ENCODE data around the gene CLCN6.

- RRBS: no CpG with 5 or more reads among the region's 7 CpGs
Observed at GRCh38 chr1:11026509-11027127, 14.2 kb downstream of the TARDBP start.

- RRBS: no CpG with 5 or more reads among the region's 3 CpGs
Observed at GRCh38 chr1:11125933-11126222, 26.2 kb upstream of the EXOSC10 start.

DNA sequence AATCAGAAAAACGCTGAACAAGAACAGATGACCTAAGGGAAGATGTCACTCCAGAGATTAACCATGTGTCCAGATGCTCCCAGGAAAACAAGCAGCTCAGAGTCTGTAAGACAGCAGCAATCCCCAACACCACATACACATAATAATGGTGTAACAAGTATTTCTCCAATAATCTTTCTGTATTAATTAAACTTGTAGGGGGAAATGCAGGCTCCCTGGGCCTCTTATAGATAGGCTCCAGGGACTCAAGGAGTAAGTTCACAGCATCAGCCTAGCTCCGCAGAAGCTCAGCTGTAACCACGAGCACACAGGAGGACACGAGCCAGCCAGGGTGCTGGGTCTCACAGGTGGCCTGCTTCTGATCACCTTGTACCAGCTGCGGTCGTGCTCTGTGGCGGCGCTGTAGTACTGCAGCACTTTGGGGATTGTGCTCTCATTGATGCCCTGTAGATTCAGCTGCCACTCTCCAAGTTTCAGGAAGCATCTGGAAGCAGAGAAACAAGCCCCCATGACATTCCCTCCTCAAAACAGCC is 33.1 kb upstream of the EXOSC10 start:
- RRBS: no CpG with 5 or more reads among the region's 8 CpGs

DNA sequence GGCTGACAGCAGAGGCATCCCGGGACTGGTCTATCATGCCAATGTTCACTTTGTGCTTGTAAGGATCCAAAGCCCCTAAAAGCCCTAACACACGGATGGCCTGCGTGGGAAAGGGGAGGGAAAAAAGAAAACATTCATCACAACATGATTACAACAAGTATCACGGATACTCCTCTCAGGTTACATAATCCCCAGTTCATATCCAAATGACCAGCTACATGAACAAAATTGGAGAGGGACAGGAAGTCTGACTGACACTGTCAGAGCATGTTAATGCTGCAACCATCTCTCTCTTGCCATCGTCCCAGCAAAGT is 31.4 kb downstream of the MTOR start:
- RRBS: no CpG with 5 or more reads among the region's 5 CpGs

DNA sequence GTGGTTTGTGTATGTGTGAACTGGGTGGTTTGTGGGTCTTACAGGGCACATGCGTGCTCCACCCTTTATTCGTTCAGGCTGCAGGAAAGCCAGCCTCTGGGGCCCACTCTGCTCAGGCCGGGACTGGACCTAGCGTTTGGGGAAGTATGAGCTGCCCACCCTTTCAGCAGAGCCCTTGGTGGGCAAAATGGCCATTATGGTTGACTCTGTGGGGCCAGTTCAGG is 83.0 kb upstream of the DISP3 start:
- RRBS: no CpG with 5 or more reads among the region's 4 CpGs

DNA sequence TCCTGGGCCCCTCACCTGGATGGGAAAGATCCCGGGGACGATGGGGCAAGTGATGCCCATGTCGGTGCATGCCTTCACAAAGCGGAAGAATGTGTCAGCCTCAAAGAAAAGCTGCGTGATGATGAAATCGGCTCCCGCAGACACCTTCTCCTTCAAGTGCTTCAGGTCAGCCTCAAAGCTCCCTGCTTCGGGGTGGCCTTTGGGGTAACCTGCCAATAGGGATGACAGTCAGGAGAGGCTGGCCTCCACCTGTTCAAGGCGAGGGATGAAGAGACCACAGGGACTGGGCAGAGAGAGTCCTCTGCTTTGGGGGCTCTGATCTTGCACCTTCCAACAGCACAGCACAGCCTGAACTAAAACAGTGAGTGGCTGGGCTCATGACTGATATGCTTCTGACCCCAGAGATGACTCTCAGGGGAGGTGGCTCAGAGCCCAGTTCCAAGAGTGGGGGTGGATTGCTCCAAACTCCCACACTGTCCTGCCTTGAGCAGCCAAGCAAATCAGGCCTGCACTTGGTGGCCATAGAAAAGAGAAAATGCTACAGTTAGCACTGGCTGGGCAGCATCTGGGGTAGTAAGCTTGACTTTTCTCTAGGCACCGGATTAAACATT is 9.5 kb downstream of the MTHFR start:
- RRBS: no CpG with 5 or more reads among the region's 10 CpGs

DNA sequence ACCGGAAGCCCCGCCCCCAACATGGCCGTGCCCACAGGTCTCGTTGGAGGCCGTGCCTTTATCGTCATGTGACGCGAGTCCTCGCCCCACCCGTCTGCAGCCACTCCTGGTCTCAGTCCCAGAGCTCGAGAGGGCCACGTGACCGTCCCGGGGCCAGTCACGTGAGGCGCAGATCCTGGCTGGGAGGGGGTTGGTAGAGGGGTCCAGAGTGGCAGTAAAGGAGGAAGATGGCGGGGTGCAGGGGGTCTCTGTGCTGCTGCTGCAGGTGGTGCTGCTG is at the start of gene CLCN6:
CLCN6 (plus strand) TSS at position 156 of the 277 bp plus-strand sequence.
- RRBS: 2% methylated on average over 7 of the region's 17 CpGs

GRCh38 chr1:11839697-11840797 is 7.5 kb downstream of the NPPA start:
- RRBS: 94% methylated on average over 6 of the region's 23 CpGs

DNA sequence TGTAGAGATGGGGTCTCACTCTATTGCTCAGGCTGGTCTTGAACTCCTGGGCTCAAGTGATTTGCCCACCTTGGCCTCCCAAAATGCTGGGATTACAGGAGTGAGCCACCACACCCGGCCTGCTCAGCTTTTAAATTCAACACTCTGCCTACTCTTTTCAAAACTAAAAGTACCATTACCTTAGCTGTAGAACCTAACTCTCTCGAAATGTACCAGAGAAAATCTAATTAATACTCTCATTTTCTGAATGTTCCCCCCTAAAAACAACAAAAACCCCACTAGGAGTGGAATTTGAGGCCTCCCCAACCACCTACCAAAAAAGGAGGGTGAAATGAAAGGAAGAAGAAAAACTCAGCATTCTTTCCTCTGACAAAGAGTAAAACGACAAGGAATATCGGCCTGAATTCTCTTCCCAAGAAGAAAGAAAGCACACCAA is 2.3 kb downstream of the NPPA start:
- RRBS: no CpG with 5 or more reads among the region's 4 CpGs

GRCh38 chr1:11873904-11874670 is 15.3 kb upstream of the NPPB start:
- RRBS: no CpG with 5 or more reads among the region's 20 CpGs

DNA sequence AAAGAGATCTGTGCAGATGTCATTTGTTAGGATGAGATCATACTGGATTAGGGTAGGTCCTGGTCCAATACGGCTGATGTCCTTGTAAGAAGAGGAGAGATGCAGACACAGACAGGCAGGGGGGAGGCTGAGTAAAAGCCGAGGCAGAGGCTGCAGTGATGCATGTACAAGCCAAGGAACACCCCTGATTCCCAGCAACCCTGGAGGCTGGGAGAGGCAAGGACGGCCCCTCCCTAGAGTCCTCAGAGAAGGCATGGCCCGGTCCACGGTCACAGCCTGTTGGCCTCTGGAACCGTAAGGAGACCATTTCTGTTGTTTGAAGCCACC is 15.9 kb upstream of the NPPB start:
- RRBS: no CpG with 5 or more reads among the region's 6 CpGs

GRCh38 chr1:11880784-11881592 is 22.2 kb upstream of the NPPB start:
- RRBS: no CpG with 5 or more reads among the region's 10 CpGs

DNA sequence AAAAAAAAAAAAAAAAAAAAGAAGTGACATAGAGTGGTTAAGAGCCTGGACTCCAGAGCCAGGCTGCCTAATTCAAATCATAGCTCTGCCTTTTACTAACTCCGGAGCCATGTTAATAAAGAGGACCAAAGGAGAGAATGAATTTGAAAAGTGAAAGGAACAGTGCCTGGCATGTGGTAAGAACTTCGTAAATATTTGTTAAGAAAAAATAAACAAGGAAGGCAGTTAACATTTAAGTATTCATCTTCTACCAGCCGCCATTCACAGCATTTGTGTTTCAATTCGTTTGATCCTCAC is 11.6 kb downstream of the MFN2 start:
- RRBS: no CpG with 5 or more reads among the region's 4 CpGs

DNA sequence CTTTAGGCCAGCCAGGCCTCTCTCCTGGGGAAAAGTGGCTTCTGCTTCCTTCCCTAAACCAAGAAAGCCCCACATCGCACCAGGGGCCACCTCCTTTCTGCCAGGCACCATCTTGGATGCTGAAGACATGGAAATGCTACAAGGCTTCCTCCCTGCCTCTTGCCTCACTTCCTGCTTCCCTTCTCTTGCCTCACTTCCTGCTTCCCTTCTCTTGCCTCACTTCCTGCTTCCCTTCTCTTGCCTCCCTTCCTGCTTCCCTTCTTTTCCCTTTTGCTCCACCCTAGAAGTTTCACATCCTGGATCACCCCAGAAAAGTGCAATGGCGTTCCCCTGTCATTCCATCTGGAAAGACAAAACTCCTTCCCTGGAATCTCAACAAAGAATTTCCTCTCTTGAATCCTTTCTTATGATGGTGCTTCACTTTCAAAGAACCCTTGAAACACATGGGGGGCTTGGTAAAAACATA is 18.7 kb downstream of the TNFRSF8 start:
- RRBS: no CpG with 5 or more reads among the region's 2 CpGs

DNA sequence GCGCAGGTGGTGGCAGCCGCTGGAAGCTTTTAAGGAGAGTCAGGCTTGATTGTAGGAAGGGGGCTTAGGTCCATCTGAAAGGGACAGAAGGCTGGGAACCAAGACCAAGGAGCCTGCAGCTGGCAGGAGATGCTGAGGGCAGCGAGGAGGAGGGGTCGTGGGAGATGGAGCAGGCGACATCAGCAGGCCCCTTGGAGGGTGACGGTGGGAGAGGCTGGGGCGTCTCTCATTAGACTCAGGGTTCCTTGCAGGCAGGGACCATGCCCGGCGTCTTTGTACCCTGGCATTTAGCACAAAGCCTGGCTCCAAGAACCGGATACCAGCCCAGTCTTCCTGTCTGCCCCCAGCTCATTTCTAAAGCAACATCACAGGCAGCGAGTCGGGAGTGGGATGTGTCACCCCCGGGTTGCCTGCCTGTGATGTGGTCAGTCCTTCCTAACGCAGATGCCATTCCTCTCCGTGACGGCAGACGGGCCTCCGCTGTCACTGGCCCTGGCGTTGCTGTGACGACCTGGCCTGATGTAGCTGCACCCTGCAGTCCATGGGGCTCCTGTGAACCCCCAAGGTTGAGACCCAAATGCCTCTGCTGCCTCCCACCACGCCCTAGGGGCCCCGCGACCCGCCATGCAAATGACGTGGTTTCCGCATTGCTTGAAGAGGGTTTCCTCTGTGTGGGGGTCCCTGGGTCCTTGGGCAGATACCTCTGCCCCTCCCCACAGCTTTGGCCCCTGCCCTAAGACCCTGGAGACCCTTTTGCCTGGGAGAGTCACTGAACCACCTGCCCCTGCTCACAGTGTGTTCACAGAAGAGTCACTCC is 12.2 kb downstream of the TNFRSF1B start:
- RRBS: 69% methylated on average over 4 of the region's 26 CpGs

DNA sequence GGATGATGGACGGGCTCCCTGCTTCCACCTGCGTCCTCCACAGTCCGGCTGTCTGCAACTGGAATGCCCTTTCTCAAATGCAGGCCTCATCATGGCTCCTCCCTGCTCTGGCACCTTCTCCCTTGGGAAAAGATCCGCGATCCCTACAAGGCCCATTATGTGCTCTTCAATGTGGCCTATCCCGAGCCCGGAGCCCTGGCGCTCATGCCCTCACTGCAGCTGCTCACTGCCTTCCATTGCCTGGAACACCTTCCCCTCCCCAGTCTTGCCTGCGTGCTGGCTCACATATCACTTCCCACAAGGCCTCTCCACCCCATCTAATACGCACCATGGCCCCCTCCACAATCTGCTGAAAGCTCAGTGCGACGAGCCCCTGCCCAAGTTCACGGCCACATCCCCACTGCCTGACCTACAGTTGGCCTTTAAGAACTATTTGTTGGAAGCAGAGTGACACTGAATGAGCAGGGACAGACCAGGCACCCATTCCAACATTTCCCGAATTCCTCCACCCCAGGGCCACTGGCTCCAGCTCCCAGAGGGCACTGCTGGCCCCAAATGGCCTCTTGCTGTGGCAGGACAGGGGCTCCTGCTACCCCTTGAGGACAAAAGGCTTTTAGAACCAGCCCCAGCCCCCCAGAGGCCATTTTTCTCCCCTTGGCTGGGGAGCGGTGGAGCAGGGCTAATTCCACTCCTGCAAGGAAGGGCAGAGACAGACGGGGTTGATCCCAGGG is 64.9 kb downstream of the DHRS3 start:
- RRBS: 95% methylated on average over 2 of the region's 16 CpGs

- RRBS: no CpG with 5 or more reads among the region's 13 CpGs
Observed at GRCh38 chr1:12567224-12568173, 50.5 kb downstream of the DHRS3 start.

DNA sequence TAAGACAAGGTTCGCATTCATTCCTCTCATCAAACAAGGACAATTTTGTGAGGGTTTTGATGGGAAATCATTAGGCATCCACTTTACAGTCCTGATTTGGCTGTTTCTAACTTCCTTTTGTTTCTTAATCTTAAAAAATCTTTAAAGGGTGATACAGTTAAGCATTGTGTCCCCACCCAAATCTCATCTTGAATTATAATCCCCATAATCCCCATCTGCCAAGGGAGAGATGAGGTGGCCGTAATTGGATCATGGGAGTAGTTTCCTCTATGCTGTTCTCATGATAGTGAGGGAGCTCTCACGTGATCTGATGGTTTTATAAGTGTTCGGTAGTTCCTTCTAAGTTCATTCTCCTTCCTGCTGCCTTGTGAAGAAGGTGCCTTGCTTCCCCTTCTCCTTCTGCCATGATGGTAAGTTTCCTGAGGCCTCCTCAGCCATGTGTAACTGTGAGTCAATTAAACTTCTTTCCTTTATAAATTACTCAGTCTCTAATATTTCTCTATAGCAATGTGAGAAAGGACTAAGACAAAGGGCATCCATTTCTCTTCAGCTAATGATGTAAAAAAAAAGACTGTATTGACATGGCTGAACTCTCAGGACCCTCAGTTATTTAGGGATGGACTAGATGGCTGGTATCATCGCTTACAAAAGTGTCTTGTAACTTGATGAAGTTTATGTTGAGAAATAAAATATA is 10.7 kb downstream of the DHRS3 start:
- RRBS: no CpG with 5 or more reads among the region's 5 CpGs

DNA sequence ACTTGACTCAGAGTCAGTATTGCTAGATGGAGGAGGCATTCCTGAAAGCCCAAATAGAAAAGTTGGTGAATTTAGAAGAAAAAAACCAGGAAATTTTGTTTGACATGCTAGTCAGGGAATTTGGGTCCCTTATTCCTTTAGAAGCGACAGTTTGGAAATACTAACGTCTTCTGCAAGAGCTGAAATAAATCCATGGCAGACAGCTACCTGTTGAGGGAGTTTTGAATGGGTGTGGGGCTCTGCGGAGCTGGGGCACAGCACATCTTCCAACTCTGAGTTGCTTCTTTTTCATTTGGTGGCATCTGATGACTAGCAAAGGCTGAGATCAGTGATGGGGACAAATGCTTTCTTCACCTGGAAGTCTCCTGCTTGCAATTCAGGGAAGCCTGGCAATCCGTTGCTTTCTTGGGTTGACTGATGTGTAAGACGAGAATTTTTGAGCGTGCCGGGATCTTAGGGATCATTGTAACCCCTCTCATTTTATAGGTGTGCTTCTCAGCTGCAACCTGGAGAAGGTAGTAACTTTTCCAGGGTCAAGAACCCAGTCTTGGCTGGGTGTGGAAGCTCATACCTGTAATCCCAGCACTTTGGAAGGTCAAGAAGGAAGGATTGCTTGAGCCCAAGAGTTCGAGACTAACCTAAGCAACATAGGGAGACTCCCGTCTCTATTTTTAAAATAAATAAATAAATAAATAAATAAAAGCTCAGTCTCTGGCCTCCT is 6.6 kb downstream of the DHRS3 start:
- RRBS: no CpG with 5 or more reads among the region's 9 CpGs

GRCh38 chr1:12611982-12613002 is 5.7 kb downstream of the DHRS3 start:
- RRBS: no CpG with 5 or more reads among the region's 14 CpGs